HEK293 (cell line): ENCODE measurements around the genes CCT8, MAP3K7CL, KRTAP6-3, KRTAP22-1 and KRTAP21-3.

GRCh38 chr21:28674450-28675226 lies 210.5 kb downstream of the N6AMT1 start:
- PRO-cap = no peak
- RRBS, 2 experiments = no CpG with 5 or more reads among the region's 3 CpGs

DNA sequence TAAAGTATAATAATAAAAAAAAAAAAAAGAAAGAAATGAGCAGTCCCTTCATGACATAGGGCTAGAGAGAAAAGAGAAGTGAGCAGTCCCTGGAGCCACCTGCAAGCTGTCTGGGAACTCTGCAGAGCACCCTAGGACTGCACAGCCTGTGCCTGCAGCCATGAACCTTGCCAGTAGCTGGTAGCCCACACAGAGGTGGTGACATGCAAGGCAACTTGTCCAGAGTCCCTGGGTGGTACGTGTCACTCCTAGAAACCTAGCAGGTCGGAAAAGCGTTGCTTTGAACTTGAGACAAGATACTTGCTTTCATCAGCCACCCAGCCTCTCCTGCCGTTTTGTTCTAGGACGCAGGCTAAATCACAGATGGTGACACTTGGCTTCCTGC lies 153.4 kb downstream of the N6AMT1 start:
- PRO-cap = no peak
- RRBS, 2 experiments = no CpG with 5 or more reads among the region's 5 CpGs

GRCh38 chr21:28771539-28772317 lies 113.4 kb downstream of the N6AMT1 start:
- PRO-cap = no peak
- RRBS, 2 experiments = no CpG with 5 or more reads among the region's 2 CpGs

GRCh38 chr21:28798203-28798659 lies 86.9 kb downstream of the N6AMT1 start:
- PRO-cap = no peak
- RRBS, 2 experiments = no CpG with 5 or more reads among the region's 1 CpG

- PRO-cap = no peak
- RRBS, 2 experiments = no CpG with 5 or more reads among the region's 2 CpGs
Observed at GRCh38 chr21:28865462-28865804, 19.7 kb downstream of the N6AMT1 start.

- PRO-cap = no peak
- RRBS, 2 experiments = no CpG with 5 or more reads among the region's 4 CpGs
Observed at GRCh38 chr21:29037789-29038364, 13.4 kb downstream of the USP16 start.

DNA sequence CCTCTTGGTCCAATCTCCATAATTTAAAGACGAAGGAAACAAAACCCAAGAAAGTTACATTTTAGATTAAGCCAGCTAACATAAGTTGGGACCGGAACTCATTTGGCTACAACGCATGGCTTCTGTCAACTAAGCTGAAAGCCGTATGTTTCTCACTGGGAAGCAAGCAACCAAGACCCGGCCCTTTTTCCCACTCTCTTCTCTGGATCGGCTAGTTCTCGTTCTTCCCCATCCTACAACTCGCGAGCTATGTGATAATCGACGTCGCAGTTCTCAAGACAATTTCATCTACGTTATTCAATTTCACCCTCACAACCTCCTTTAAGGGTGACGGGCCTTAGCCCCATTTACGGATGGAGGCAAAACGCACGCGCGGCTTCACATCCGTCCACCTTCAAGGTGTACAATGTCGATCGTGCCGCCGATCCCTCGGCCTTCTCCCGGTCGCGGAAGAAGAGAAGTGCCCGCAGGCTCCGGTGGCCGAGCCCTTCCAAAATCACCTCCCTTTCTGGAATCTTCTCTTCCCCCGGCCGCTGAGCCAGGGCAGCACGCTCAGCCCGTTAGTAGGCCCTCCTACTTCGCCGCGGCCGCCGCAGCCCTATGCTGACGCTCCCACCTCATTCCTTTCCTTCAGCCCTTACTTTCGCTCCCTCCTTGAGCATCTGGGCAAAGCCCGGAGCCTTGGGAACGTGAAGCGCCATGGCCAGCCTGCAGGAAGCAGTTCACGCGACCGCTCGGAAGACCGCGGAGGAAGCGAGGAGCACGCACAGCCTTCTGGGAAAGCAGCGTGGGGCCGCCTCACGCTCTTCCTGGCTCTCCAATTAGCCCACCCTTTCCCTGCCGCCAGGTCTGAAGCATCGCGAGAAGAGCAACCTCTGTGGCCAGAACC lies at the start of gene CCT8:
CCT8 (minus strand) TSS at position 759 of the 889 bp plus-strand sequence.
- PRO-cap = bidirectional peak, plus-strand start at position 328 of the sequence, minus-strand start at position 199 of the sequence; bidirectional peak, plus-strand start at position 520 of the sequence, minus-strand start at position 462 of the sequence; bidirectional peak, plus-strand start outside the sequence, minus-strand start at position 741 of the sequence
- RRBS, 2 experiments = 2 to 3% methylated on average over 3 to 5 of the region's 59 CpGs

DNA sequence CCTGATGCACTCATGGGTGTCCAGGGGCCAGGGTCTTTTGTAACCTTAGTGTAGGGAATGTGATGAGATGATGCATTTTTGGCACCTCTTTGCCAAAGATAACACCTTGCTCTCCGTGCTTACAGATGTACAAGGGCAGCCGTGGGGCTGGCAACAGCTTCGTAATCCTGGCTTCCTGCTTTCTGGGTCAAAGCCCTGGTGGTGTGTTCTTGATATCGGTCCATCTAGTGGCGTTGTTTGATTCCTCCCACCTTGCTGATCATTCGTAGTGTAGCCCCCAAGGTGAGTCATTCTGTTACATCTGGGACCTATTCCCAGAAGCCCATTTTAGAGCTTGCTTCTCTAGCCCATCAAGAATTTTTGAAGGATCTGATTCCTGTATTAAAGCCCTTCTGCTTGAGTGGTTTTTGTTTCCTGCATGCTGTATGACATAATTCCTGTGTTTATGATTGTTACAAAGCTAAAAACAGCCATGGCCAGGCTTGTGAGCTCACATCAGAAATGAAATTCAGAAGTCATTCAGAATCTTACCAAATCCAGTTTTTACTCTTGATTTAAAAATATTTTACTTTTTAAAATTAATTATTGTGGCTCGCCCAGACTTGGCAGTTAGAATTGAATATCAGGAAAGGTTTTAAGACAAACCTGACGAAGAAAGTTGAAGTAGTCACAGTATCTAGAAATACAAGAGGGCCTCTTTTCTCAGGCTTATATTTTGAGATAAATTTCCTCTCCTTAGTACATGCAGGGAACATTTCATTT lies 7.2 kb upstream of the CCT8 start:
- PRO-cap = no peak
- RRBS, 2 experiments = no CpG with 5 or more reads among the region's 8 CpGs

DNA sequence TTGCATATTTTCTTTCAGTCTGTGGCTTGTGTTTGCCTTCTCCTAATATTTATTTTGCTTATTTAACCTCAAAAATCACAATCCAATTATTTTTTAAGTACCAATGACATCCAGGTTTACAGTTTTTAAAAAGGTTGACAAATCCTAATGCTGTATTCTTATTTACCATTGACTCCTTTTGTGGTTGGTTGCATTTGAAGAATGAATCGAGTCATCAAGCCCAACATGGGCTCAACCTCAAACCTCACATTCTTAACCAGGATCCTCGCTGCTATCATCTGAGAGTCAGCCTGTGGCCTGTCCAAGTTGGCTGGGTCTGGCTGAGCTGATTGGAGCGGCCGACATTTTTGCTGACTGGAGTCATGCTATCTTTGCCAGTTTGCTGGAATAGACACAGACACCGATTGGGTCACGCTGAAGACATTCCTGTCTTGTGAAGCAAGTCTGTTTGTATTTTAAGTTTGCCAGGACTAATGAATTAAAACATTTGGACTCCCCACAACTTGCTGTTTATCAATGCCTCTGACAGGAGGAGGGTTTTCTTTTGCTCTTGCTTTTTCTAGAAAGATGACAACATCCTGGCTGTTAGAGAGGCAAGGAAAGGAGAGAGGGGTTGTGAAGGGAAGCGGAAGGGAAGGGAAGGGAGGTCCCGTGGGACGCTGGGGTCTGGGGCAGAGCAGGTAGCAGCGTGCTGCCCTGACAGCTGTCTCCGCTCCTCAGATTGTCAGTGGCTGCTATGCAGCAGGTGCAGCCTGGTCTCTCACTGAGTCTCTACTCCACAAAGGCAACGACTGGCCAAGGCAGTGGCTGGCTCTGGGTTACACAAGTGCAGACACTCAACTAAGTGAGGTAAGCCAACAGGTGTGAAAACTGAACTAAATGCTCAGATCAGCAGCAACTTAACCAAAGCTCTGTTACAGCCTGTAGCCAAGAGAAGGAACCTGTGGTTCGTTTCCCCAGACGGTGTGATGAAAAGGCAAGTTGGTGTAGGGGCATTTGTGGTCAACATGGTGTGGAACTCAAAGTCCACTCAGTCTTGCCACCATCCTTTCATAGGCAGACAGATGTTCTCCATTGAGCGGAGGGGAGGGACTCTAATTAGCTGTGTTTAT lies at the start of gene MAP3K7CL:
MAP3K7CL (plus strand) TSS at position 570 of the 1,112 bp plus-strand sequence.
- PRO-cap = no peak
- RRBS, 2 experiments = no CpG with 5 or more reads among the region's 15 CpGs

- PRO-cap = no peak
- RRBS, 2 experiments = no CpG with 5 or more reads among the region's 6 CpGs
Observed at GRCh38 chr21:29310383-29311333, 11.9 kb downstream of the BACH1 start.

DNA sequence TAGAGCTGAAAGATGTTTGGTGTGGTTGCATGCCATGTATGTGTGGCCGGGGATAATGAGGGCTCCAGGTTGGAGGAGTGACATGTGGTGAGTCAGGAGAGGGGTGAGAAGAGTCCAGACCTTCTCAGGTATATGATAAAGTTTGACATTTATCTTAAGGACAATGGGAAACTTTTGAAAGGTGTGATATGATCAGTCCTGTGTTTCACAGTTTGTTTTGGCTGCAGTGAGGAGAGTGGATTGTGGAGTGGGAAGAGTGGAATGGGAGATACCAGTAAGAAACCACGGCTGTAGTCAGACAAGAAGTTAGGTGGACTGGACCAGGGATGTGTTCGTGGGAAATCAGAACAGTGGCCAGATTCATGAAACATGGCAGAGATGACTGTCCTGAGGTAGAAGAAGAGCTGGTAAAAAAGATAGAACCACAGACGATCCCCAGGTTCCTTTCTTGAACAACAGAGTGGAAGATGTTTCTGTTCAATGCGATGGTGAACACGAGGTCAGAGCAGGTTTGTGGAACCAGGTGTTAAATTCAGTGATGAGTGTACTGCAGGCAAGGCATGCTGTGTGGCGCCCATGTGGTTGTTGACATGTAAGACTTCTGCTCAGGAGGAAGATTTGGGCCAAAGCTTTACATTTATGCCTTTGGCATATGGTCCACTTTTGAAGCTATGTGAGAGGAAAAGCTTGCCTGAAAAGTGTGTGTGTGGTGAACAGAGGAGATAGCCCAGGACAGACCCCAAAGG lies 55.6 kb downstream of the BACH1 start:
- PRO-cap = no peak
- RRBS, 2 experiments = no CpG with 5 or more reads among the region's 7 CpGs

GRCh38 chr21:29656633-29657172 lies 283.1 kb downstream of the GRIK1 start:
- PRO-cap = no peak
- RRBS, 2 experiments = no CpG with 5 or more reads among the region's 6 CpGs

DNA sequence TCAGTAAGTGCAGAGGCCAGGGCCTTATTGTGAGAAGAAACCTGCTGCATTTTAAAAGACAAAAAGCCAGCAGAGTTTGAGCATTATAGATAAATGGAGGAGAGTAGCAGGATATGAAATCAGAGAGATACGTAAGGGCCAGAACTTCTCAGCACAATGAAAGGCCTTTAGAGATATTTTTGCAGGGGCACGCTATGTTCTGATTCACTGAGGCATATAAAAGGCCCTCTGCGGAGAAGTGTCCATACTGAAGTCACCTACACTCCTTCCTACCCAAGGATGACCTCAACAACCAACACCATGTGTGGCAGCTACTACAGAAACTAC lies at the start of gene KRTAP6-3:
KRTAP6-3 (plus strand) TSS at position 274 of the 327 bp plus-strand sequence.
- PRO-cap = no peak
- RRBS, 2 experiments = no CpG with 5 or more reads among the region's 3 CpGs

DNA sequence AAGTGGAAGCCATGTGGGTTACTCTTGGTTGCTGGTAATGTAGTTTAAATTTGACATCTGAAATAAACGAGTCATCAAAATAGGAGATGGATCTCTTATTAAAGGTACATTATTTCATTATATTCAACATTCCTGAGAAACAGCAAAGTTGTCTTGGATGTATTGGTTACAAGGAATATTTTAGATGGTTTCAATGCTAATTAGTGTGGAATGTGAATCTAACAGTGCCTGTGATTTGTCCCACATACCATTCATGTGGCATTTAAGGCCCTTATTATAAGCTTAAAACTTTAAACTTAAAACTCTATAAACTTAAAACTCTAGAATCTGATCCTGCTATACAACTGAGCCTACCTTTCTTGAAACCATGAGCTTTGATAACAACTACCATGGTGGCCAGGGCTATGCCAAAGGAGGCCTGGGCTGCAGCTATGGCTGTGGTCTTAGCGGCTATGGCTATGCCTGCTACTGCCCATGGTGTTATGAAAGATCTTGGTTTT lies at the start of gene KRTAP22-1:
KRTAP22-1 (plus strand) TSS at position 334 of the 500 bp plus-strand sequence.
- PRO-cap = no peak
- RRBS, 2 experiments = no CpG with 5 or more reads among the region's 2 CpGs

- PRO-cap = no peak
Observed at GRCh38 chr21:30718725-30718985, at the start of gene KRTAP21-3. Gene KRTAP21-3, minus strand, starts transcription at chr21:30718777.

DNA sequence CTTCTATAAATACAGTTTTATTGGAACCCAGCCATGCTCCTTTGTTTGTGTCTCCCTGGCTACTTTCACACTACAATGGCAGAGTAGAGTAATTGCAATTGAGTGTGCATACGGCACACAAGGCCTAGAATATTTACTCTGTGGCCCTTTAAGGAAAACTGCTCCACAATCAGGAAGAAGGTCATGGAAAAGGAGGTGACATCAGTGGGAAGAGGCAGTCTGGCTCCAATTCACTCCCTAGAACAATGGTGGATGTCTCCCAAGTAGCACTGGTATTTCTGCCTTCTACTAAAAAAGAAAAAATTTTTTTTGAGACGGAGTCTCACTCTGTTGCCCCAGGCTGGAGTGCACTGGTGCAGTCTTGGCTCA lies 51.3 kb downstream of the KRTAP19-8 start:
- PRO-cap = no peak
- RRBS, 2 experiments = no CpG with 5 or more reads among the region's 2 CpGs

GRCh38 chr21:31219146-31219649 lies 124.9 kb downstream of the TIAM1 start:
- PRO-cap = no peak
- RRBS, 2 experiments = no CpG with 5 or more reads among the region's 9 CpGs

GRCh38 chr21:31326748-31327328 lies 17.2 kb downstream of the TIAM1 start:
- PRO-cap = no peak
- RRBS, 2 experiments = no CpG with 5 or more reads among the region's 12 CpGs

DNA sequence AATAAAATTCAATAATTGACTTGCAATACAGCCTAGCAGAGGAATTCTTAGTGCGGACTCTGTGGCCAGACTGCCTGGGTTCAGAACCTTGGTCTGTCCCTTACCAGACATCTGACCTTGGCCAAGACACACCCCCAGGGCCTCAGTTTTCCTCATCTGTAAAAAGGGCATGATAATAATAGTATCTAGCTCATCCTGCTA lies 148.3 kb upstream of the SOD1 start:
- PRO-cap = no peak
- RRBS, 2 experiments = no CpG with 5 or more reads among the region's 1 CpG

- PRO-cap = no peak
- RRBS, 2 experiments = no CpG with 5 or more reads among the region's 14 CpGs
Observed at GRCh38 chr21:31530690-31531612, 128.5 kb upstream of the SOD1 start.